Parotid gland (tissue), 1 donor: ENCODE measurements around the gene LRIG3.

DNA sequence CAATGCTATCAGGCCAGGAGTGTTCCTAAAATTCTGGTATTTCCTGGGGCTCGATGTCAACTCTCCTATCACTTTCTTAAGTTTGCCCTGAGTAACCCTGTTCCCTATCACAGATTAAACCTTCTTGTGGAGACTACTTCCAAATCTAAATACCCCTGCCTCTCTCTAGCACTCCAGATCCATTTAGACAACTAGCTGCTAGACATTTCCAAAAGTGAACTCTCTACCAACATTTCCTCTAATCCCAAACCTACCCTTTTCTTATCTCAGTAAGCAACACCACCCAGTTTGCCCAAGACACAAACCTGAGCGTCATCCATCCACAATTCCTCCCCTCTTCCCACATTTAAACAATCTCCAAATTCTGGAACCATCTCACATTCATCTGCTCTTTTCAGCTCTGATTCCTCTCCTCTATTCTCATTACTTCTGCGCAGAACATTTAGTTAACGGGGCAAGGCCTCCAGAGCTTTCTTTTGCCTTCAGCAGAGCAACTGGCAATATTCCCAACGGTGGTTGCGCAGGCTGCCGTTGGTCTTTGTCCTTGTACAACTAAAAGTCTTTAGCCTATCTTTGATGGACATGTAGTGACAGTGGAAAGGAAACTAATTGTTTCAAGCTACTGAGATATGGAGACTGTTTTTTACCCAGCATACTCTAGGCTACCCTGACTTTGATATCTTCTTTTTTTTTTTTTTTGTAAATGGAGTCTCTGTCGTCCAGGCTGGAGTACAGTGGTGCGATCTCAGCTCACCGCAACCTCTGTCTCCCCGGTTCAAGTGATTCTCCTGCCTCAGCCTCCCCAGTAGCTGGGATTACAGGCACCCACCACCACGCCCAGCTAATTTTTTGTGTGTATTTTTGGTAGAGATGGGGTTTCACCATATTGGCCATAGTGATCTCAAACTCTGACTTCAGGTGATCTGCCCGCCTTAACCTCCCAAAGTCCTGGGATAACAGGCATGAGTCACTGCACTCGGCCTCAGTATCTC, 12.7 kb downstream of the R3HDM2 start:
- PRO-cap, result no peak

GRCh38 chr12:57454283-57454836, 747 bp upstream of the INHBE start:
- PRO-cap, result no peak

DNA sequence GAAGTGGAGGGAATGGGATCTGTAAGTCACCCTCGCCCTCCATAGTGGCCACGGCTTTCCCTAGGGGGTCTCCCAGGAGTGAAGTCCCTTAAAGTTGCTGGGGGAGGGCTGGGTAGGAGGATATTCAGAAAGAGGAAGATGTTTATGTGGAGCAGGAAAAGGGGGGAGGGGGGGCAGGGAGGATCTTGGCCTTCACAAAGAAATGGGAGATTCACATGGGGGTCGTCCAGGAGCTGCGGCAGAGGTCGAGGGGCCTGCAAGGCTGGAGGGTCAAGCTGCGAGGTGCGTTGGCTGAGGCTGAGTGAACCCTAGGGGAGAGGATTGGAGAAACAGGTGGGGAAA, 3.0 kb downstream of the ARHGAP9 start:
- PRO-cap, result no peak

GRCh38 chr12:57541624-57542022, 5.4 kb downstream of the DCTN2 start:
- PRO-cap, result no peak

DNA sequence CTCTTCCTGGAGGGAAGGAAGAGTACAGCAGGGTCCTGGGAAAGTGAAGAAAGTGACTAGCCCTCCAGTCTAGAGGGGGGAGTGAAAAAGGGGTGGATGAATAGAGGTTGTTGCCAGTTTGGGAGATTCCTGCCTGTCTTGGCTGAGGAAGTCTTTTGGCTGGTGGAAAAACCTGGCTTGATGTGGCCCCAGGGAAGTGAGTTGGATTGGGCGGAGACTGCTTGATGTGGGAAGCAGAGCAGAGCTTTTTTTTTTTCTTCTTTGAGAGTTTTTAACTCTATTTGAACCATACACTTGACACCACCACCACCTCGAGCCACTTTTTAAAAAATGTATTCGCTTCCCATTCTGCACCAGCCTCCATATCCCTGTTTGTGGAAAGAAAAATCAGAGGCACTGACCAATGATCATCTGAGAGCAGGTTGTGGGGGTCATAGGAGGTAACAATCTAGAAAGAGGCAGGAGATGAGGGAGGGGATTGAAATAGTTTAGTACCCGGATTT, 766 bp upstream of the DTX3 start:
- PRO-cap, result no peak

DNA sequence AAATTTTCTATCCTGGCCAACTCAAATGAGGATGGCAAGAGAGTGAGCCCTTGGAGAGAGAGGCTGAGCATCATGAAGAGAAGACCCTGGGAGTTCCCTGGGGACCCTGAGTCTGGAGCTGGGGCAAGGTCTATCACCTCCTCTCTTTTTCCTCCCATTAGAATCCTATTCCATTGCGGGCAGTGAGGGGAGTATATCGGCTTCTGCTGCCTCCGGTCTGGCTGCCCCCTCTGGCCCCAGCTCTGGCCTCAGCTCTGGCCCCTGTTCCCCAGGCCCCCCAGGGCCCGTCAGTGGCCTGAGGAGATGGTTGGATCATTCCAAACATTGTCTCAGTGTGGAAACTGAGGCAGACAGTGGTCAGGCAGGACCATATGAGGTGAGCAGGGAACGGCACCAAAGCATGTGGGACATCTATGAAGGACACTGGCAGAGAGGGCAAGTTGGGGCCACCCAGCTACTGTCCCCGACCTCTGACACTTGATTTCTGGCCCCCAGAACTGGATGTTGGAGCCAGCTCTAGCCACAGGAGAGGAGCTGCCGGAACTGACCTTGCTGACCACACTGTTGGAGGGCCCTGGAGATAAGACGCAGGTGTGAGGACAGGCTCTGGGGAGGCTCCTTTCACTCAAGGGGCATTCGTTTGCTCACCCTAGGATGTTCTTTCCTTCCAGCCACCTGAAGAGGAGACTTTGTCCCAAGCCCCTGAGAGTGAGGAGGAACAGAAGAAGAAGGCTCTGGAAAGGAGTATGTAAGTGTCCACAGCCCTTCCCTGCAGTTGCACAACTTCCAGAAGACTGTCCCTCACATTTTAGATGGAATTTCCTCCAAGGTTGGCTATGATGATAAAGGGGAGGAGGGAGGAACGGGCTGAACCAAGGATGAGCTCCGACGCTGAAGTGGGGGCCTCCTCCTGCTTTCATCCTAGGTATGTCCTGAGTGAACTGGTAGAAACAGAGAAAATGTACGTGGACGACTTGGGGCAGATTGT, 1.8 kb downstream of the ARHGEF25 start:
- PRO-cap, result no peak

DNA sequence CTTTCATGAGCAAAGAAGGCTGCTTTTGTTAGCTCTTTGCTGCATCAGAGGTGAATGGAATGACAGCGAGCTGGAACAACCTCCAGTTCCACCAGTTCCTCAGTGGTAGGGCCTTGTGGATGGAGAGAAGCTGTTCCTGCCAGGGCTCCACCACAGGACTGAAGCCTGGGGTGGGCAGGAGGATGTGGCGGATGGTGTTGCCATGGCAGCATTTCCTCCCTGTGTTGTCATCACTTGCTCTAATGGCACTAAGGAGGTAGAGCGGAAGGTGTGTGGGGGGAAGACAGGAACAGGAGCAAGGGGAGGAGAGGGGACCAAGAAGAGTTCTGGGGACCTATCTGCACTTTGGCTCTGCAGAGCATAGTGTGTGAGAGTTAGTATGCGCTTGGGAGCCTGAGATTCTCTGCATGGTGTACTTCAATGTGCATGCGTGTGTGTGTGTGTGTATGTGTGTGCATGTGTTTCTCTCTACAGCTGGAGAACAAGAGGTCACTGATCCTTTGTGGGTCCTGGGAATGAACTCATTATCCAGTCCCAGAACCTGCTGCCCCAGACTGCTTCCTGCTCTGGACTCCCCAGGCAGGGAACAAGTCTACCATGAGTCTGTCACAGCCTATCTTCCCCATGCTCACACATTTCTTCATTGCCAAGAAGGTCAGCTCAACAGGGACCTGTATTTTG, 2.6 kb upstream of the AGAP2 start:
- PRO-cap, result no peak

DNA sequence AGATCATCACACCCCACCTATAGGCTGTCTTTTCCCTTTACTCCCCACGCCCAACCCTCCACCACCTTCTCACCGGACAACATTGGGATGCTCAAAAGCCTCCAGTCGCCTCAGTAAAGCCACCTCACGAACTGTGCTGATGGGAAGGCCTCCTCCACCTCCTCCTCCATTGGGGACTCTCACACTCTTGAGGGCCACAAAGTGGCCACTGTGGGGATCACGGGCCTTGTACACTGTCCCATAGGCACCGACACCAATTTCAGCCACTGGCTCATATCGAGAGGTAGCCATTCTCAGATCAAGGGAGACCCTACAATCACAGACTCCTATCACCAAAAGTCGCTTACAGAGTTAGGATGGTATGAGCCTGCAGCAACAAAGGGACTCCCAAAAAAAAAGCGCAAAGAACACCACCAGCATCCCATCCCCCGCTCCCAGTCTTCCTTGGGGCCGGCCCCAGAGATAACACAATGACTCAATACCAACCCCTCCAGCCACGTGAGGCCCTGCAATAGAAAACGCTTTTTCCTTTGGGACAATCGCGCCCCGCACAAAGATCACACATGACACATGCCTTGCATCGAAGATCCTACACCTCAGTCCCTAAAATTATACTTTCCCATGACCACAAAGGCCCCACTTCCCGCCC, 559 bp downstream of the CDK4 start:
- PRO-cap, result no peak

DNA sequence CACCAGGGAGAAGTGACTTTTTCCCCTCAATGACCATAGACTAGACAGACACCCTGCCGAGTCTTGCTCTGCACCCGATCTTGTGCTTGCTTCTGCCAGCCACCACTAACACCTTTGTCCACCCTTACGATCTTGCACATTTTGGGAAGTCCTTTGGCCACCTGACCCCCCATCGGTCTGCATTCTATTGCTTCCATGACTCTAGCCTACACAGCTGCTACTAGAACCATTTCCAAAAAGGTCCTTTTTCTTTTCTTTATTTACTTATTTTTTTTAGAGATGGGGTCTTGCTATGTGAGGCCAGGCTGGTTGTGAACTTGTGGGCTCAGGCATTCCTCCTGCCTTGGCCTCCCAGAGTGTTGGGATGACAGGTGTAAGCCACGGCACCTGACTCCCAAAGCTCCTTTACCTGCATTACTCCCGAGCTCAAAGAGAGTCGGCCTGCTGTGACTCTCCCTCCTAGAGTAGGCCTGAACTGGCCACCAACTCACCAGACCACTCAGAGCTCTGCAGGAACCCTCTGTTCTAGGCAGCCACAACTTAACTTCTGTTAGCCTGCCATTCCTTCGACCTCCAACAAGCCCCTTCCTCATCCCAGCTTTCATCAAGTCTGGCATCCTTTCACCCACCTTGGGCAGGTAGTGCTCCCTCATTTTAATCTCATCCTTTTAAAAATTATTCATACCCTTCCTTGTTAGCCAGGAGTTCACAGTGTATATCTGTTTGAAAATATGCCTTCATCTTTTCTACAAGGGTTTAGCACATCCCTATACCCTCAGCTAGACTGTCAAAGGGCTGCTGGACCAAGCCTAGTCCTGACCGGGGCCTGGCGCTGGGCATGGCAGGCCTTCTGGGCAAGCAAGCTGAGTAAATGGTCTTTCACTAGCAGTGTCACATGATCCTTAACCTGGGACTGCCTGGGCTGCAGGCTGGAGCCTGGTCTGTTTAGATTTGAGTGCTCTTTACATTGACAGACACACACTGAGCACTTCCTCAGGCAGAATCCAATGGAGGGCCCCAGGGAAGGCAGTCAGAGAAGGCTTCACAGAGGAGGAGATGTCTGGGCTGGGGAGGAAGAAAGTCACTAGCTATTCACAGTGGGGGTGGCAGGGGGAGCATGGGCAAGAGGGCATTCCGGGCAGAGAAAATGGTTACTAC, 6.6 kb upstream of the AVIL start:
- PRO-cap, result no peak

- PRO-cap, result no peak
Measured at GRCh38 chr12:57882347-57882896, 35.9 kb upstream of the CTDSP2 start.

DNA sequence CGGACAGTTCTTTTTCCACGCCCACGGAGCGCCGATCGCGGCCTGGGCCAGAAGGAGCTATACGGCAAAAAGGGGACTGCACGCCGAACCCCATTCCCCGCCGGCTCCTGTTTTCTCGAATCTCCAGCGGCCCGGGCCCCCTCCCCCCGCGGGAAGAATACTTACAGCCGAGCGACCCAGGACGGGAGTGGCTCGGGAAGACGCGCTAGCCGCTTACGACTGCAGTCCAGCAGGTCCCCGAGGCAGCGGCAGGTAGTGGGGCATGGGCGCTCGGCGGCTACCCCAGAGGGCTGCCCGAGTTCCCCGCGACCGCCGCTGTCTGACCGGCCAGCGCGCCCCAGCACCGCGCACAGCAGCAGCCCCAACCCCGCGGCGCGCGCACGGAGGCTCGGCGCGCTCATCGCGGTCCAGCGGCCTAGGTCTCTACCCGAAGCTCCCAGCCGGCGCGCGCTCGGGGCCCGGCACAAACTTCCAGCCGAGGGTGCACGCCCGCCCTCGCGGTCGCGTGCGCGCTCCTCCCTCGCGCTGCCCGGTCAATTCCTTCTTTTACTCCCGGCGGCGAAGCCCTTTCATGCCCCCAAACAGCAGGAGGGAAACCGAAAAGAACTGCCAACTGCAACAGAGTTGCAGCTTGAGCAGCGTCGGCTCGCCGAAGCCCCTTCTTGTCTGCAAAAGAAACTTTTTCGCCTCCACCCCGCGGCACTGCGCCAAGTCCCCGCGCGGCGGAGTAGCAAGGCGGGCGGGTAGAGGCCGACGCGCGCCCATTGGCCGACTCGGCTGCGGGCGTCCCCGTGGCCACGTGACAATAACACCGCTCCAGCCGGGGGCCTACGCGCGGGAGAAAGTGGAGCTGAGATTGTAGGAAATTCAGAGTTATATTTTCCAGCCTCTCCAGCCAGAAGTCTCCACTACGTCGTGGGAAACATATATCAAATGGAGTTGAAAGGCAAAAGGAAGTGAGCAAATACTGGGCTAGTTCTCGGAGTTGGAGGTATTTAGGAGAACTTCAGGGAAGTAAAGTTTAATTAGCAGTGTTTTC, at the start of gene LRIG3:
TSS of gene LRIG3 (minus strand) at position 670 of the 1,039 bp plus-strand sequence.
- PRO-cap, result unidirectional peak, minus-strand start at position 374 of the sequence; unidirectional peak, minus-strand start at position 425 of the sequence; unidirectional peak, minus-strand start at position 471 of the sequence; bidirectional peak, plus-strand start at position 805 of the sequence, minus-strand start at position 535 of the sequence; bidirectional peak, plus-strand start at position 942 of the sequence, minus-strand start at position 846 of the sequence

GRCh38 chr12:59030347-59030847, 110.1 kb upstream of the LRIG3 start:
- PRO-cap, result no peak

DNA sequence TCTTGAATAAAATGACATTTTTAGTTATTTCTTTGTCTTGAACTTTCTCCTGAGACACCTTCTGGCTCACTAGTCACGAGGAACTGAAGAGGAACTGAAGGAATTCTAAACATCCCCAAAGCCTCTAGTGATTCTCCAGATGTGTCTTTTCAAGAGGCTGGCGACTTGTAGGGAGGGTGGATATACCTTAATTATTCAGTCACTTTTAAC, 211.2 kb upstream of the LRIG3 start:
- PRO-cap, result no peak

GRCh38 chr12:60270315-60270645, 674.5 kb downstream of the SLC16A7 start:
- PRO-cap, result no peak

- PRO-cap, result no peak
Measured at GRCh38 chr12:62250993-62252081, 8.9 kb upstream of the USP15 start.

DNA sequence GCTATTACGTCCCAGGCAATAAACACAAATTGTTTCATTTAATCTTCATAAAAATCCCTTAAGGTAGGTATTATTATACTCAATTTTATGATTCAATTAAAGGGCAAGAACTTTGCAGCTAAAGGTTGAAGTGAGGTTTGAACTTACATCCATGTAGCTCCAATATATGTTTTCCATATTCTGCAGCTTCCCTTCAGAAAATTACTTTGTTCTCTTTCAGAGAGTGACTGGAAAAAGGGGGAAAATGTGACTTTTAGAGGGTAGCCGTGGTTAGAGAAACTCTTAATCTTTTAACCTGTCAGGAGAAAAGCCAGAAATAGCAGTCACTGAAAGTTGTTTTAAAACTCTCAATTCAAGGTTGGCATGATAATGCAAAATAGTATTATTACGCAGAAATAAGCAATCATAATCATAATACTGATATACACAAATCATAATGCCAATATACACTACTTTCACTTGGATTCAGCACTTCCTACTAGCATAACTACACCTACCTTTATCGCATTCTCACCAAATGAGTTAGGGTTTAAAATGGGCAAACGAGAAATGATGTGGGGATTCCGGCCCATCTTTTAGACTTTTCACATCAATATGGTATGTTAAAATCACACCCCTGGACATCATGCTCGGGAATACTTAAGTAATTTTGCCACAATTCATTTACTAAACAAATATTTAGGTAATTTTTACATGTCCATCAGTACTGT, 1.4 kb upstream of the USP15 start:
- PRO-cap, result no peak

DNA sequence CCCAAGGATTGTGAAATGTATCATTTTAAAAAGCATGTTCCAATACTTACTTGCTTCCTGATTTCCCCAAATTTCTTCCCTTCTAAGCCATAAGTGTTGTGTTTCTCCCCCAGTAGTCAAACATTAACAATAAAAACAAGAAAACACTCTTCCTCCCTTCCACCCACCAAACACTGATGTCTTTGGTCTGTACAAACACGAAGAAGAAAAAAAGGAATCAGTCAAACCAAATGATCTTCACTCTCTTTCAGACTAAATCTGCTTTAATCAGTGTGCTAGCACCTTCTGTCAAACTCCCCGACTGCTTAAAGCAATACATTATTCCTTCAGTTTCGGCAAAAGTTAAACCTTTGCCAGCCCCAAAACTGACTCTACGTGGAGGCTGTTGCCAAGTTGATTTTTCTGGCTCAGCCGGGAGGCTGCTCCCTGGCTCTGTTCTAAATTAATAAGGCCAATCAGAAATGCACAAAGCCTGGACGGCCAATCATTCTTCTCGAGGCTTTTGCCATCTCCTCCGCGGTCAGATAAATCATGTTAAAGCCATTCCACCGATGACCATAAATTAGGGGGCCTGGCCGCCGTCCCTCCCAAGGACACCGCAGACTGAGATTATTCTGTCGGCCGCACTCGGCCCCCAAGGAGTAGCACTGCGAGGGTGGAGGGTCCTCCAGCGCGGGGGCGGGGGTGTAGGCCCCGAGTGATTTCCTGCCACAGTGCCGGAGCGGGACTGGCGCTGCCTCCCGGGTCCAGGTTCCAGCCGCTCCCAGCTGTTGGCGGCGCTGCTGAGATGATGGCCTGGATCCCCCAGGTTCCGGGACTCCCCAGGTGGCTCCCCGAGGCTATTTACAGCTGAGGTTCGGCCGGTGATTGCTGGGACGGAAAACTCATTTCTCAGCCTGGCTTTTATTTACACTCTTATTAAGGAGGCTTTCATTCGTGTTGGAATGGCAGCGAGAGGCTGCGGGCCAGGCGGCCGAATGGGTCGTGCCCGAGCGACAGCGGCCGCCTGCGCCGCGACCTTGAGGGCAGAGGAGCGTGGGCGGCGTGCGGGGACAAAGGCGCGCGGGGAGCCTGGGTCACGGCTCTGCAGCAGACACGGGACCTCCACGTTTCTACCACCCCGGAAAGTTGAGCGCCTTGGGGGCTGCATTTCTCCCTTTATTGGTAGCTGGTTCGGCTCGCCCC, 165.0 kb downstream of the MON2 start:
- PRO-cap, result unidirectional peak, plus-strand start at position 551 of the sequence

DNA sequence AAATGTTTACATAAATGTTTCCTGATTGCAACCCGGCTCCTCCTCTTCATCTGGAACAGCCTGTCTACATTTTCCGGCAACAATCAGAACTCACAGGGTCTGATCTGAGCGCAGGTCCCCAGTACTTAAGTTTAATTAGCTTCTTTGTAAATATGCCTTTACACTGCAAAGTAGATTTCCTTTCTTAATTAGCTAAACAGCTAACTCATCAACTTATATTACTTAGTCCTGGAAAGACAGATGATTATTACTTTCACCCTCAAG, 213.0 kb downstream of the MON2 start:
- PRO-cap, result unidirectional peak, plus-strand start at position 86 of the sequence

DNA sequence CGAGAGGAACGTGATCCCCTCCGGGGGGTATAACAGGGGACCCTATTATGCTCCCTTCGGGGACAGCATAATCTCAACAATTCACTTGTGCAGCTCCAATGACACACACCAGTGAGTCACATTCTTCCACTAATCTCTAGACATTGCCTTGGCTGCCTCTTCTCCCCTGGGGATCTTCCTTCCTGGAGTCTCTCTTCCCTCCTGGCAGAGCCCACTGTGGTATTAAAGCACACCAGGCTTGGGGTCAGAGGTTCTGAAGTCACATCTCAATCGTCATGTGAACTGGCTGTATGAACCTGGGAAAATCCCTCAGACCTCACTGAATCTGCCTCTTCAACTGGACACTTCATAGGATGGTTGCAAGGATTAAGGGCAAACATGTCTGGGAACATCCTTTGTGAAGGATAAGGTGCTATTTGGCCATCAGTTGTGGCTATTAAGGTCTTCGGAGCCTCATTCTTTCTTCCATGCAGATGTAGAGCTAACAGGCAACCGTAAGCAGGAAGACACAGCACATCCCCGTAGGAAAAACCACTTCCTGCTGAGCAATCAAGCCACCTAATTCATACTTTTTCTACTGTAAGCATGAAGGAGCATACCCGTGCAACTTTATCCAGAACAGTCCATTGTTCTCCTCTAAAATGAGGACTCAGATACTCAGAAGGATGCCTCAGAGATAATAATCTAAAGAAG, 232.2 kb downstream of the PPM1H start:
- PRO-cap, result no peak

DNA sequence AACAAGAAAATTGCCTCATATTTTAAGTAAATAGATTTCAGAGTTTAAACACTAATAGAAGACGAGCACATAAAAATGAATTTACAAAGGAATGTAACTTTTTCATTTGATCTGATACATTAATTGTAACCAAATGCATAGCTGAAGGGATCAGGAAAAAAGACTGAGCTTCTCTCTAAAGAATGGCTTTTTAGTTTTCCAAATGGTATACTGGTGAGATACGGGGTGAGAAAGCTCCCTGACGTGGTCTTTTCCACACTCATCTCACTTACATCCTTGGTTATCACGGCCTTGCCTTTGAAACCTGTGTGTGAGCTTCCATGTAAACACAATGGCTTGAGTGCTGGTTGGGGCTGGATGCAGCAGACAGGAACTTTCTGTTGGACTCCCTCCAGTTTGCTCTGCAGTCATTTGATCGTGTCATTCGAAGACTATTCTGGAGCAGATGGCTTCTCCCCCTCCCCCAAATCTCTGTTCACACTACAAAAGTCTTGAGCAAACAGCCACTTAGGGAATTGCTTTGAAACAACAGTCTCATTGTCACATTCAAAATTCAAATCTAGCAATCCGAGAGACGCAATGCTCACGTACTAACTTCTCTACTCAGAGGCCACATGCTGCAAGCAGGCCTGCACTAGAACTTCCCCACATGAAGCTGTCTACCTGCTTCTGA, 214.4 kb downstream of the PPM1H start:
- PRO-cap, result no peak